ENCODE data around the gene TPP2.

DNA sequence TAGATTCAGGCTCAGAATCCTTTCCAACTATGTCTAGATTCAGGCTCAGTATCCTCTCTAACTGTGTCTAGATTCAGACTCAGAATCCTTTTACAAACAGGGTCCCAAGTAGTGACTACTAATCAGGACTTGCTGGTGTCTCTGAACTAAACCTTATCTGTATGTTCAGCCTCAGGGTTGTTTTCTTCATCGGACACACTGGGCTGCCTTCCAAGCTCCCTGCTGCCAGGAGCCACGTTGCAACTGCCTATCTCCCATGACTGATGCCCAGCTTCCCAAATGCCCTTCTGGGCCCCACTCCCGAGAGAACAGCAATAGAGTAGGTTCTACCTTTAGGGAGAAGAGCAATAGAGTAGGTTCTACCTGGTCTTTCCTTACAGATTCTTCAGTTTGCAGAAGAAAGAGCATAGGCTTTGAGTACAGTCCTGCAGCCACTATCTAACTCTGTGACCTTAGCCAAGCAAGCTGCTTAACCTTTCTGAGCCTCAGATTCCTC is 61.7 kb downstream of the ZIC5 start:
- RAMPAGE, long total RNA: no peak
- RRBS: no CpG with 5 or more reads among the region's 3 CpGs

DNA sequence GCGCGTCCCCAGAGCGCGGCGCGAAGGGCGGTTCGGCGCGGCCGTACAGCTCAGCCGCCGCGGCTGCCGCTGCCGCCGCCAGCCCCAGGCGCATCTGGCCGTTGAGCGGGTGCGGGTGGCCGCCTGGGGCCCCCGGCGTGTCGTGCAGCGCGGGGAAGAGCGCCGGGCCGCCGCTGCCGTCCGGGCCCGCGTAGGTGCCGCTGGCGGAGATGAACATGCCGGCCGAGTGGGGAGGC is 907 bp downstream of the ZIC5 start:
- RAMPAGE, long total RNA: no peak
- RRBS: 7% methylated on average over 6 of the region's 39 CpGs

GRCh38 chr13:99988803-99990055 is 7.6 kb downstream of the ZIC2 start:
- RAMPAGE, long total RNA: no peak
- RRBS: 9% methylated on average over 31 of the region's 71 CpGs

DNA sequence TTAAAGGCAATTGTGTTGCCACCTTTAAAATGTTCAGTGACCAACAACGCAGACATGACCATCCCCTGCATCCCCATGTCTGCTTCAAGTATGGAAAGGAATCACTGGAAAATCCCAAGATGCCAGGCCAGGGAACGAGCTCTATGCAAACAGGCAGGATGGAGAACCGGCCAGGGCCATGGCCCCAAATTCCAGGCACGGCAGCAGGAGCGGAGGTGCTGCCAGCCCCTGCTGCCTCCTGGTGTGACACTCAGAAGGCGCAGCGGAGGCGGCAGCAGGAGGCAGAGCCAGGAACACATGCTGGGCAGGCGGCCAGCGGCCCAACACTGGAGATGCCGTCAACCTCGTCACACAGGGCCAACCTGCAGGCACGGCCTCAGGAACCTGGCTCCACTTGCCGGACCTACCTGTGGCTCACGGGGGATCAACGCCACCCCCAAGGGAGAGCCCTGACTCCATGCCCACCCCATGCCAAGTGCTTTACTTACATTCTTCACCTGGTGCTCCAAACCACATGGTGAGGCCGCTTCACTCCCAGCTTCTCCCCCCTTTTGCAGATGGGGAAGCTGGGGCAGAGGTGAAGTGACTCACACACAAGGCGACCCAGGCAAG is 43.7 kb downstream of the GGACT start:
- RAMPAGE, long total RNA: no peak
- RRBS: no CpG with 5 or more reads among the region's 18 CpGs

GRCh38 chr13:100589193-100589398 is 507 bp upstream of the GGACT start:
- RAMPAGE, long total RNA: no peak
- RRBS: no CpG with 5 or more reads among the region's 3 CpGs

DNA sequence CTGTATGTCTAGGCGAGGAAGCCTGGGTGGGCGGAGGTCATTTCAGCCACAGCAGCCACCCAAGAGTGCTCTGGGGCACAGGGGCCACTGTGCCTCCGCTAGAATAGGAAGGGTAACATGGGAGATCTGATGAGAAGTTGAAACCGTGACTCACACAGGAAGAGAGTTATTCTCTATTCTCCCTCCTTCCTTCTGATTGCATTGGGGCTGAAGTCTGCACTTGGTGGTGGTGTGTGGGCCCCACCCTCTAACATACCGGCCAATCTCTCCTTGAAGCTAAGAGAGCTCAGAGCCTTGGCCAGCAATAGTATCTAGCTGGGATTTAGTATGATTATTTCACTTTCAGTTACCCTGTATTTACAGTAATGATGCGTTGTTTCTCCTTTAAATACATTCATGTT is 20.3 kb upstream of the GGACT start:
- RAMPAGE, long total RNA: no peak
- RRBS: no CpG with 5 or more reads among the region's 6 CpGs

DNA sequence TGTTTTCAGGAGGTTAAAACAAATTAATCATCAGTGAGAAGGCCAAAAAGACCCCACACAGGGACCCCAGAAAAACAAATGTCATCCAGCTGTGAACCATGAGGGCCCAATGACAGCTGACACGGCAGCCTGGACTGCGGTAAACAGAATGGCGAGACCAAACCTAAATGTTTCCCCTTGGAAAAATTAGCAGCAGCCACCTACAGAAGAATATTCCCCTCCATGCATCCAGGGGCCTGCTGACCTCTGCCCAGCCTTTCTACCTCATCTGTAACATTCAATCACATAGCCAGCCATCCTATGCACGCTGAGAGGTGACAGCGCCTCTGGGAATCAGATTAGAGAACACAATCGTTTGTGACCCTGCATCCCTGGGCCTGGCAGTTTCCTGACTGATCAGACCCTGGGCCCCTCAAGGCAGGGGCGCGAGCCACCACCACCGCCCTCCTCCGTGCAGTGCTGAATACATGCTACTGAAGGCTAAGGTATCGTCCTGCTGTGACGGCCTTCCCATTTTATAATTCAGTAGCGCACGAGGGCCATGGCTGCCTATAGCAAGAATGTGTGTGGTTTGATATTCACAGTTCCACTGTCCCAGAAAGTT is 1.3 kb downstream of the TMTC4 start:
- RAMPAGE, long total RNA: no peak
- RRBS: no CpG with 5 or more reads among the region's 14 CpGs

DNA sequence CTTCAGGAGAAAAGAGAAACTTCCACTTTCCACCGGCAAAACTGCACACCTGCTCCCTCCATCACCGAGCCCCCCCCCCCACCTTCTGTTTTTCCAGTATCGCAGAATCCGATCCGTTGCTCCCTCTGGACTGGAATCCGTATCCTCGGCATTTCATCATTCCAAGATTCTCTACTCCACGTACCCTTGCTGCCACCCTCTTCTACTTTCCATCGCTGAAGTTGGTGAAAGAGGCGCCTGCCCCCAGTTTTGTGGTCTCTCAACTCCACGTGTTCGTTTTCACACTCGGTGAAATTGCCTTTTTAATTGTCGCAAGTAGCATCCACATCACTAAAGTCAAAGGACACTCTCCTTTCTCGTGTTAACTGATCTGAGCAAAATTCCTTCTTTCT is 955 bp upstream of the TMTC4 start:
- RAMPAGE, long total RNA: no peak
- RRBS: 5% methylated on average over 1 of the region's 15 CpGs

DNA sequence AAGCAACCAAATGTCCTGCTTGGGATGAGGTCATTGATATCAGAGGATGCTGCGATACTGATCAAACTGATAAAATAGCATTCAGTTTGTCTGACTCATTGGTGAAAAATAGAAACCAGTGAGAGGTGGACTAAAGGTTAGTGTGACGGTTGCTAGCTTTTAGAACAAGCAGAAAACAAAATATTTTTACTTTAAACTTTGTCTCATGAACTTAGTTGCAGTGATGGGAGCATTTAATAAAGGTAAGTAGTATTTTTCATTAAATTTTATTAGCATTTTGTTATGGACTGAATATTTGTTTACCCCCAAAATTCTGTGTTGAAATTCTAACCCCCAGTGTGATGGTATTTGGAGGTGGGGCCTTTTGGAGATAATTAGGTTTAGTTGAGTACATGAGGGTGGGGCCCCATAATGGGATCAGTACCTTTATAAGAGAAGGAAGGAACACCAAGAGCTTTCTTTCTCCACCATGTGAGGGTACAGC is 37.3 kb downstream of the ITGBL1 start:
- RAMPAGE, long total RNA: no peak
- RRBS: no CpG with 5 or more reads among the region's 2 CpGs

- RAMPAGE, long total RNA: no peak
- RRBS: no CpG with 5 or more reads among the region's 5 CpGs
Measured at GRCh38 chr13:101529389-101529953, 77.0 kb downstream of the ITGBL1 start.

DNA sequence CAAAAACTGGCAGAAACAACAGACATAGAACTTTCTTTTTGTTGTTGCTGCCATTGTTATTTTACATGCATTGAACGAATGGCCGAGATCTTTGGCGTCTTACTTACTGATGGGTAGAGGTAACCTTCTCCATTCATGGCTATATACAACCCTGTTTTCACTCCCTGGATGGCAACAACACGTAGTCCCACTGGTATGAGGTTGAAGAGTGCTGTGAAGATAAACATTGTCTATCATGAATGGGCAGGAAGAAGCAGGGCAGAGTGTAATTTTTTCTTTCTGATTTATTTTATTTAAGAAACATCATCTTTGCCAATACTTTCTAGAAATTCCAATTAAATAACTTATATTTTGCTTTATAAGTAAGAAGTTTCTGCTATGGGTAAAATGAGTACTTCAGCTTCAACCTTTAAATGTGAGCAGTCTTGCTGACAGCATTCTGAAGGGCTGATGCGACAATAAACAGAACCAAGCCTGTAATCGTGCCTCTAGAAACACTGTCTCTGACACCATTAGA is 48.1 kb downstream of the FGF14 start:
- RAMPAGE, long total RNA: no peak
- RRBS: no CpG with 5 or more reads among the region's 6 CpGs

- RAMPAGE, long total RNA: no peak
- RRBS: no CpG with 5 or more reads among the region's 8 CpGs
Measured at GRCh38 chr13:102112197-102112526, 195.4 kb upstream of the FGF14 start.

GRCh38 chr13:102328964-102329798 is 267.6 kb upstream of the TPP2 start:
- RAMPAGE, long total RNA: no peak
- RRBS: no CpG with 5 or more reads among the region's 2 CpGs

DNA sequence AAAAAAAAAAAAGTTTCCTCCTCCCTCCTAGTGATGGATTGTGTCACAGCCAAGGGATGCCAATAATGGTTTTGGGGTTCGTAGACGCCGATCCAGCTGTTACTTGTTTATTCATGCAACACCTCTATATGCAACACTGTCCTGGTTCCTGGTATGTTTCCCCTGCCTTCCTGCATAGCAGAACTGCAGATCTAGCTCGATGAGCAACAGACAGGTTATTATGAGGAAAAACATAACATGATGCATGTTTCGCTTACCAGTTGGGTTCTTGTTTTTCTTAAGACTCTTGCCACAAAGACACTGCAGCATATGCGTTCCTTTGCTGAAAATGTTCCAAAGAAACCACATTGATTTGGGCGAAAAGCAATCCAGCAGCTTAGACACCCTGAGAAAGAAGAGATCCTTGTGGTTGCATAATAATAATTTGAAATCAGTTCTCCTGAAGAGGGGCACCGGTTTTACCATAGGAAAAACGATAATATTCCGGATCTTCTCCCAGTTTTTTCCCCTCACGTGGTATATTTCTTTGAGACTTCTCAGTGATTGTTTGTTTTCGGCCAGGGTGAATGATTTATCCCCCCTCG is 195.5 kb upstream of the TPP2 start:
- RAMPAGE, long total RNA: no peak
- RRBS: 4% methylated on average over 3 of the region's 13 CpGs

- RAMPAGE, long total RNA: no peak
- RRBS: 1% methylated on average over 19 of the region's 61 CpGs
Measured at GRCh38 chr13:102596661-102597289, at the start of gene TPP2. TPP2 (plus strand) TSS chr13:102596986.

DNA sequence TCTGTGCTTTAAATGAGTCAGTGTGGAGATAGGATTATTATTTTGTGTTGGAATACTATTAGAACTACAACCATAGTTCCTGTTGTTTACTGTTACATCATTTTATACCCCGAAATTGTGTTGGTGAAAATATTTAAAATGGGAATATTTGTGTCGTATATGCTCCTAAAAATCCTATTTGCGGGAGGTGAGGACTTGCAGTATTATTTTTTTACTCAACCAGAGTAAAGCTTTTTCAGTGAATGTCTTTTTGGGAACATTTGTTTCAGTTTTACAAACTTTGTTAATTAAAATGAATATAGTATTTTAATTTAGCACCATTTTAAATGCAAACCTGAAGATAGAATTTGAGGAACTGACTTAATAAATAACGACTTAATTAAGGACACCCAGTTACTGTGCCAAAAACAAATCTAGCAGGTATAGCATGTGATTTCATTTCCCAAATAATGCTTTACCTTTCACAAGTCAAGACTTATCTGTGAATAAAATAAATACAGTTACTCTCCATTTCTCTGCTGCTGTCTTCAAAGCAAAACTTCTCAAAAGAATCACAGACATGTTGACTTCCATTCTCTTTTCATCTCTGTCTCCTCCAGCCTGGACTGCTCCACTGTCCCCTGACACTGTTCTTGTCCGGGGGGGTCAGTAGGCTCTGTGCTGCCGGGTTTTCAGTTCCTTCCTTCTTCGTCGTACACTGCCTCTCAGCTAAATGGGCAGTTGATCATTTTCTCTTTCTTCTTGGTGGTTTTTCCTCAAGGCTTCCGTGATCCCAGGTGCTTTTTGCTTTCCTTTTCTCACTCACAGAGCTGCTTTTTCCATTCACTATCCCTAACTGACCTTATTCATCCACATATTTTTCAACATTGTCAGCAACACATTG is 39.5 kb downstream of the METTL21C start:
- RAMPAGE, long total RNA: no peak
- RRBS: no CpG with 5 or more reads among the region's 9 CpGs

- RAMPAGE, long total RNA: no peak
- RRBS: 1% methylated on average over 13 of the region's 19 CpGs
Measured at GRCh38 chr13:102798642-102798850, 230 bp downstream of the POGLUT2 start.

GRCh38 chr13:102861881-102863182 is 16.5 kb downstream of the ERCC5 start:
- RAMPAGE, long total RNA: no peak
- RRBS: no CpG with 5 or more reads among the region's 31 CpGs

DNA sequence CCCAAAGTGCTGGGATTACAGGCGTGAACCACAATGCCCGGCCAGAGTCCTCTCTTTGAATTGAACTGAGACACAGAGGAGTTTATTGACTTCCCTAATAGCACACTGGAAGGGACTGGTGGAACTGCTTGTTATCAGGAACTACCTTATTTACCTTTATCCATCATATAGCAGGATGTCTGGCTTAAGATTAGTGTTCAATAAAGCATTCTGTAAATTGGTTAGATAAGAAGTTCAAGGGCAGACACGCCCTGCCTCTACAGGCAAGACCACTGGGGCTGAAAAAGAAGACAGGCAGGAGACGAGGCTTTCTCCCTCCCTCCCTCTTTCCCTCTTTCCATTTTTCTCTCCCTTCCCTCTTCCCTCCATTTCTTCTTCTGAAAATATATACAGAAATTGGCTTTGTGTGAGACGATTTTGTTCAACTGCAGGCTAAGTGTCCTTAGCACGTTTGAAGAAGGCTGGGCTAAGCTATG is 456.1 kb downstream of the DAOA start:
- RAMPAGE, long total RNA: no peak
- RRBS: no CpG with 5 or more reads among the region's 6 CpGs

GRCh38 chr13:105979240-105980090 is 513.6 kb downstream of the DAOA start:
- RAMPAGE, long total RNA: no peak
- RRBS: no CpG with 5 or more reads among the region's 11 CpGs